ReNcell CX (cell line): ENCODE measurements around a stretch of chr18.

DNA sequence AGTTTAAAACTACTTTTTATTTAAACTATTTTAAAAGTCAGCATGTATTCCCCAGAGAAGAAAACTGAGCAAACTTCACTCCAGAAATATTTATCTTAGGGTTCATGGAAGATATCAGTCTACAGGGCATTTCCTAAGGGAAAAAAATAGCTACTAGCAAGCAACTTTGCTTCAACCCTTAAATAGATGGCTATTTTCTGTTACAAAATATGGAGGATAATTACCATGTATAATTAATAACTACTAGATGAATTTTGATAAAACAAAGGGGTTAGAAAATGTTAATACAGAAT, 1.5 kb downstream of the MYOM1 start:
- PRO-cap: no peak

DNA sequence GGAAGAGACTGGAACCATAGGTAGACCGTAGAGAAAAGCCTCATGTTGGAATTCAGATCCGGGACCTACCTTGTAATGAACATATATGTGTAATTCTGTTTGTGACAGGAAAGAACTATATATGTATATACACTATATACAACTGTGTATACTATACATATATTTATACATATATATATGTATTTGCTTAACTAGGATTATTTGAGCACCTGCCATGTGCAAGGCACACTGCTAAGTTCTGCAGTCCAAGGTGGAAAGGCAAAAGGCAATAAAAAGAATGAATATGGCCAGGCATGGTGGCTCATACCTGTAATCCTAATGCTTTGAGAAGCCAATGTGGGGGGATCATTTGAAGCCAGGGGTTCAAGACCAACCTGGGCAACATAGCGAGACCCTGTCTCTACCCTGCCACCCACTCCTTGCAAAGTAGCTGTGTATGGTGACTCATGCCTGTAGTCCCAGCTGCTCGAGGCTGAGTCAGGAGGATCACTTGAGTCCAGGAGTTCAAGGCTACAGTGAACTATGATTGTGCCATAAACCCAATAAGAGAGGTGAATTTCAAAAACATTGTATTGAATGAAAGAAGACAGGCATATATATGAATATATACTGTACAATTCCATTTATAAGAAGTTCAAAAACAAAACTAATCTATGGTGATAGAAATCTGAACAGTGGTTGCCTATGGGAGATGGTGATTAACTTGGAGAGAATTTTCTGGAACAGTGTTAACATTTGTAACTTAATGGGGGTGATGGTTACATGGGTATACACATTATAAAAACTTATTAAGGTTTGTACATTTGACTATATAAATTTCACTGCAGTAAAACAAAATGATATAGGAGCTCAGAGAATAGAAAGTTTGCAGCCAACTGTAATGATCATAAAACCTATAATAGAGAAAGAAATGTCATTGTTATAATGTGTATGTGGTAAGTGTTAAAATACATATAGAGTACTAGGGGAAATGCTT, 2.5 kb downstream of the MYL12B start:
- PRO-cap: no peak

GRCh38 chr18:3283885-3284339, 22.0 kb downstream of the MYL12B start:
- PRO-cap: bidirectional peak, plus-strand start at chr18:3284155, minus-strand start at chr18:3284010

- PRO-cap: no peak
These were observed 78.9 kb downstream of the MYL12B start for GRCh38 chr18:3340917-3341173.

DNA sequence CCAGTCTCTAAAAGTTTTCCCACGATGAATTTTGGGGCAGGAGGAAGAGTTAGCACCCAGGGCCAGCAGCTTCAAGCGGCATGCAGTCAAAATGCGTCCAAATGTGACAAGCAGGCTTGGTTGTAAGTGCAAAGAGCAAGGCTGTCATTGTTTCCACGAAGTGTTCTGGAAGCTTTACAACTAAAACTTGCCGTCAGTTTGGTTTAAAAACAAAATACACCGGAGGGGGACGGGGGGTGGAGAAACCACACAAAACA, 1.1 kb downstream of the TGIF1 start:
- PRO-cap: bidirectional peak, plus-strand start at position 222 of the sequence, minus-strand start outside the sequence

GRCh38 chr18:3456646-3457254, 6.8 kb downstream of the TGIF1 start:
- PRO-cap: no peak

GRCh38 chr18:3468677-3469129, 18.7 kb downstream of the TGIF1 start:
- PRO-cap: no peak

GRCh38 chr18:3508999-3509676, 59.2 kb downstream of the TGIF1 start:
- PRO-cap: no peak

DNA sequence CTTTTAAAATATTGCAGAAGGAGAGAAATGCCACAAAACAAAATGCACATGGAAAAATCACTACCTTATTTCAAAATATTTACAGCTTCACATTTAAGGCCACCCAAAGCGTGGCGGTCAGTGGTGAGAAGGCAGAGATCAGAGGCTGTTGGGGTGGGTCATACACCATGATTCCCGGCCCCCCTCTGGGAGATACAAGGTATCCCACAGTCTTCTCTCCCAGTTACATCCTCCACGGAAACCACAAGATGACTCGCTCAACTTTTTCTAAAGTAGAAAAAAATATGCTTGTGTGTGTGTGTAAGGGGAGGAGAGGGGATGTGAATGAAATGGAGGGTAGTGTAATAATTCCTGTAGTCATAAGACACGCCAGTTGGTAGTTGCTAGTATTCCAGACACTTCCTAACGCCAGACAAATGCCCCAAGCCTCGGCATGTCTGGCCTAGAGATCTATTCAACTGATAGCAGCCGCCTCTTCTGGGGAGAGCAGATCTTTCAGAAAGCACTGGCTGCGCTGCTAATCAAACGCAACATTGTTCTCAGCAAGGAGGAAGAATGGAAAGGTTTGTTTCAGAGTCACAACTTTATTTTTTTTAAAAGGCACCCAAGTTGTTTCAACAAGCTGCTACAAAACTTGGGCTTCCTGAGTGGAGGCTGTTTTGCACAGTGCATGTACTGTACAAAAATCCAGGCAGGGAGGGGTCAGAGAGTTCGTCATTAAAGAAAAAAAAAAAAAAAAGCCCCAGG, 143.5 kb downstream of the TGIF1 start:
- PRO-cap: bidirectional peak, plus-strand start outside the sequence, minus-strand start at position 662 of the sequence

DNA sequence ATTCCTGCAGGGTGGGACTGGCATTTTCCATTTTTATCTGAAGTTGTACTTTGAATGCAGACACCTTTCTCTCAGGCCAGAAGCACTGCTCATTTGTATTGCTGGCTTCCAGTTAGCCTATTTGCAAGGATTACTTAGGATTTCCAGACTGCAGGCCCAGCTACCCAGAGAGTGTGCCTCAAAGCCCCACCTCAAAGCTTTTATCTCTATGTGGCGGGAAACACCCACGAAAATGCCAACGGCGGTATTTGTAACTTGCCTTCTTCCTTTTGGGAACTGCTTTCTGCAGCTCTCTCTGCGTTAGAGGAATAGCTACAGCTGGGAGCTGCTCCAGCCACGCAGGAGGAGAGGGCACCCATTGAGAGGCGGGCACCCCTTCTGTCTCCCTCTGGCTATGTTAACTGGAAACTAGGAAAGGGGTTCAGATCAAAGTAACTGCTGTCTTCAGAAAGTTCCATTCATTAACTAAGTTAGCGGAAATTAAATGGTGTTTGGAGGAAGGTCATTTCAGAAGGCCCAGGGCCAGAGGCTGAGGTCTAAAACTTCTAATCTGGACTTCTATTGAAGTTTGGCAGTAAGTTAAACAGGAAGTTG, 144.9 kb downstream of the TGIF1 start:
- PRO-cap: bidirectional peak, plus-strand start at position 253 of the sequence, minus-strand start at position 169 of the sequence; bidirectional peak, plus-strand start outside the sequence, minus-strand start at position 393 of the sequence

- PRO-cap: no peak
These were observed 217.1 kb downstream of the TGIF1 start for GRCh38 chr18:3666990-3667505.

GRCh38 chr18:3798028-3798431, 348.1 kb downstream of the TGIF1 start:
- PRO-cap: no peak

- PRO-cap: no peak
These were observed 366.8 kb downstream of the TGIF1 start for GRCh38 chr18:3816559-3817398.

GRCh38 chr18:3870770-3871405, 420.9 kb downstream of the TGIF1 start:
- PRO-cap: no peak

DNA sequence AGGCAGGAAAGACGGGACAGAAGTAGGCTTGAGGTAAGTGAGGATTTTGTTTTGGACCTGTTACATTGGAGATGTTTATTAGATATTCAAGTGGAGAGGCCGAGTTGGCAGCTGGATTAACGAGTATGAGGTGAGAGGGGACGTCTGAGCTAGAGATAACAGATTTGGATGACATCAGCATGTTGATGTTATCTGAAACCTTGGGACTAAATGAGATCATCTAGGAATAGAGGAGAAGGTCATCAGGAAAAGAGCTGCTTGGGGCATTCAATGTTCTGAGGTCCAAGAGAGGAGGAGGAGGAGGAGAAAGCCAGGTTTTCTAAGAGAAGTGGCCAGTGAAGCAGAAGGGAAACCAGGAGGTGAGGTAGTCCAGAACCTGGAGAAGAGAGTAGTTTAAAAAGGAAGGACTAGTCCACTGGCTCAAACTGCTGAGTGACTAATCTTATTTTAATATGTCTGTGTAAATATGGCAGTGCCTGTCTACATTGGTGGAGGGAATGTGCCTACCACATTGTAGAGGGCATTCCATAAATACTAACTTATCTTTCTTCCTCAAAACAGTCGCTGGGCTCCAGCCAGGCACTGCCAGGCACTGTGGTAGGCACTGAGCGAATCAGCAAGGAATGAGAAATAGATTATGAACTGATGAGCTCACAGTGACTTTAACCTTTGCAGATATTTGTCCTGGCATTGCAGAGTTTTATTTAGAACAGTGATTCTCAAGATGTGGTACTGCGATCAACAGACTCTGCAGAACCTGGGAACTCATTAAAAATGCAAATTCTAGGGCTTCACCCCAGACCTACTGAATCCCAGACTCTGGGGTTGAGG, 488.2 kb downstream of the DLGAP1 start:
- PRO-cap: no peak

GRCh38 chr18:5296575-5296829, 976 bp upstream of the ZBTB14 start:
- PRO-cap: no peak

DNA sequence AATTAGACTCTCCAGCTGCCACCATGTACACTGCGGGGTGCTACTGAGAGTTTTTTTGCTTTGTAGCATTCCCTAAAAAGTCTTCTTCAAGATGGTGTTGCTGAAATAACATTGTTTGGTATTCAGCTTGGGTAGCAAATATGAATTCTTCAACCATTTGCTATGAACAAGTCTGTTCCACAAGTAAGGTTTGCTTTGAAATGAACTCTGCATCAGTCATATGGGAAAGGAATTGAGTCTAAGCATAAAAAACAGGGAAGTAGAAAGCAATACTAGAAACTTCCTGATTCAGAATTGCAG, 28.6 kb downstream of the EPB41L3 start:
- PRO-cap: no peak

DNA sequence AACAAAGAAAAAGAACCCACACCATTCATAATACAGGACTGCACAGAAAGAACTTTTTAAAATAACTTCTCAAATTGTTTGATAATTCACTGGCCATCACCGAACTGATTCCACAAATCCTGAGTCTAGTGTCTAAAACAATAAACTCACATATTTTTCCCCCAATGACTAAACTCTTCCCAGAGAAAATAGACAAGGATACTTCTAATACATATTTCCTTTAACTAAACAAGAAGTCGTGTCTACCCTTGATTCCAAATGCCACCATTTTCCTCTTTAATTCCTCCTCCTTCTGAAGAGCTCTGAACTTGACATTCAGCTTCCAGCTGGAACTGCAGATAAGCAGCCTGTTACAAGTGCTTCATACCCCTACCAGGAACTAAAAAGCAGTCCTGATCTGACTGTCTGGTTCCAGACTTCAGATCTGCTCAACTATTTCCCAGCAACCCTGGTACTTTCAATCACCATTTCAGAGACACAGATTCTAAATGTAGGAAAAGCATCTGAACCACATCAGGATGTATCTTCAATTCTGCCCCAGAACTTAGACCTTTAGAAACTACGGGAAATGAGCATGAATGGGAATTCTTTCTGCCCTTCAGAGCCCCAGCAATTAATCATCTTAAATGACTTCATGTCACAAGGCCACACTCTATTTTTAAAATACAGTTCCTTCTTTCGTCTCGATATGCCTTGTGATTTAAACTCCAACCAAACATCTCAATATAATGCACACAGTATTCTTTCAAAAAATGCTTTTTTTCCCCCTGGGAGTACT, 159.6 kb downstream of the L3MBTL4 start:
- PRO-cap: no peak

DNA sequence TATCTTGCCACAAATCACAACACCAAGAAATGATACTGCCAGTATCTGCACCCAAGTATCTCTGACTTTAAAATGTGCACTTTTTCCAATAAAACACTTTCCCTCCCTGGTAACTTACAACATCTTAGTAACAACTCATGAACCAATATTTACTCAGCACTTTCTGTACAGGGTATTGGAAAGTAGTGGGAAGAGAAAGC, 52.2 kb downstream of the L3MBTL4 start:
- PRO-cap: no peak

DNA sequence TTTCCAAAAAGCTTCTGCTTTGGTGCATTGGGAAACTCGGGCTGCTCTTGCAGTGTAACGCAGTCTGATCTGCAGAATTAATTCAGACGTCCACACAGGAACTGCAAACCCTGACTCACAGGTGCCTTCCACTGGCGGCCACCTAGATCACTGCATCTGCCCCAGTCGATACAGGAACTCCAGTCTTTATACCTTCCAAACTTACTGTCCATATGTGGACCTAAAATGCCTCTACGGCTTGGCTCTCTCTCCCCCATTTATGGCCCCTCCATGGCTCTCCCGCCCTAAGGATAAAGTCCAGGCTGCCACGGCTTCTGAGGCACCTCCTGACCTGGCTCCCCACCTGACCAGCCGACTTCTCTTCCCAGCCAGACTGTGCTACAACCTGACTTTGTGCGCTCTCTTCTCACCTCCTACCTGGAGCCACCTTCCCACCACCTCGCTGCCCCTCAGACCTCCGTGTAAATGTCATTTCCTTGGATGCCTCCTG, 39.7 kb downstream of the L3MBTL4 start:
- PRO-cap: no peak